Foreskin keratinocyte (primary cell): ENCODE data around the genes SZRD1 and CROCC.

DNA sequence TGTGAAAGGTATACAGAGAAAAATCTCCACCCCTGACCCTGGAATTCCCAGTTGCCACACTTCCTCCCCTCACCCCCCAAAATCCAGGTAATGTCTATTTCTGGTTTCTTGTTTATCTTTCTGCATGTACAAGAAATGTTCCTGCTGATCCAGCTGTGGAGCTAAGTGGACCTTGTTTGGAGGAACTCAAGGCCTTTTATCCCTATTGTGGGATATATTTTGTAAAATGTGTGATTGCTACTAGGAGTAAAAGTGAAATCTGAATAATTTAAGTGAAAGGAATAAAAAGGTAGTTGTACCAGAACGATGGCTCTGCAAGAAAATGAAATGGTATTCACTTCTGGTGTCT is 2.9 kb downstream of the SPEN start:
- RAMPAGE, total RNA: no peak

DNA sequence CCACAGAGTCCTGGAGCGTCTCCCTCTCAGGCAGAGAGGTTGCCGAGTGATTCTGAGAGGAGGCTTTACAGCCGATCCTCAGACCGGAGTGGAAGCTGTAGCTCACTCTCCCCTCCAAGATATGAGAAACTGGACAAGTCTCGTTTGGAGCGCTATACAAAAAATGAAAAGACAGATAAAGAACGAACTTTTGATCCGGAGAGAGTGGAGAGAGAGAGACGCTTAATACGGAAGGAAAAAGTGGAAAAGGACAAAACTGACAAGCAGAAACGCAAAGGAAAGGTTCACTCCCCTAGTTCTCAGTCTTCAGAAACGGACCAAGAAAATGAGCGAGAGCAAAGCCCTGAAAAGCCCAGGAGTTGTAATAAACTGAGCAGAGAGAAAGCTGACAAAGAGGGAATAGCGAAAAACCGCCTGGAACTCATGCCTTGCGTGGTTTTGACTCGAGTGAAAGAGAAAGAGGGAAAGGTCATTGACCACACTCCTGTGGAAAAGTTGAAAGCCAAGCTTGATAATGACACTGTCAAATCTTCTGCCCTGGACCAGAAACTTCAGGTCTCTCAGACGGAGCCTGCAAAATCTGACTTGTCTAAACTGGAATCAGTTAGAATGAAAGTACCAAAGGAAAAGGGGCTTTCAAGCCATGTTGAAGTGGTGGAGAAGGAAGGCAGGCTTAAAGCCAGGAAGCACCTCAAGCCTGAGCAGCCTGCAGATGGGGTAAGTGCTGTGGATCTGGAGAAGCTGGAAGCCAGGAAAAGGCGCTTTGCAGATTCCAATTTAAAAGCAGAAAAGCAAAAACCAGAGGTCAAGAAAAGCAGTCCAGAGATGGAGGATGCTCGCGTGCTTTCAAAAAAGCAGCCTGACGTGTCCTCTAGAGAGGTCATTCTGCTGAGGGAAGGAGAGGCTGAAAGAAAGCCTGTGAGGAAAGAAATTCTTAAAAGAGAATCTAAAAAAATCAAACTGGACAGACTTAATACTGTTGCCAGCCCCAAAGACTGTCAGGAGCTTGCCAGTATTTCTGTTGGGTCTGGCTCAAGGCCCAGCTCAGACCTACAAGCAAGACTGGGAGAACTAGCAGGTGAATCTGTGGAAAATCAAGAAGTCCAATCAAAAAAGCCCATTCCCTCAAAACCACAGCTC is 47.1 kb downstream of the ZBTB17 start:
- RAMPAGE, total RNA: no peak

GRCh38 chr1:15940320-15941261 is 35.3 kb downstream of the ZBTB17 start:
- RAMPAGE, total RNA: no peak

DNA sequence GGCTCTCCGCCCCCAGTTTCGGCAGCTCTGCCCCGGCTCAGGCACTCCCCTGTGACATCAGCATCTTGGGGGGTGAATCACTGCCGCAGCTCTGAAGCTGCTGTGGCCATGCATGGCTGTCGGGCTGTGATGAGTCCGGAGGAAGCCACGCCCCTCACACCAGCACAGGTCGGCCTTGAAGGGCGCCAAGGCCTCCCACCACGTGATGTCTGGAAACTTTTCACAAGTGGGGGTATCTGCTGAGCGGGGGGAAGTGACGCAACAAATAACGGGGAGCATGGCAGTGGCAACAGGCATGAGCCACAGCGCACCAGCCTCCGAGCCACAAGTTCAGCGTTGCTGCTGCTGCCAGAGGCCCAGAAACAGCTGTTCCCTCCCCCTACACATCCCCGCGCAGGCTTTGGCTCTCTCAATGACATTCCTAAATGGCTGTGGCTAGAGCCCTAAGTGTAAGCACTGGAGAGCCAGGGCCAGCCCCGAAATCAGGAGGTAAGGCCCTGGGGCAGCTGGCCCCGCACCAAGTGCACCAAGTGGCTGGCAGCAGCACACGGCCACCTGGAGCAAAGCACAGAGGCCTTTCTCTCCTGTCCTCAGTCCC is 26.2 kb downstream of the ZBTB17 start:
- RAMPAGE, total RNA: no peak

DNA sequence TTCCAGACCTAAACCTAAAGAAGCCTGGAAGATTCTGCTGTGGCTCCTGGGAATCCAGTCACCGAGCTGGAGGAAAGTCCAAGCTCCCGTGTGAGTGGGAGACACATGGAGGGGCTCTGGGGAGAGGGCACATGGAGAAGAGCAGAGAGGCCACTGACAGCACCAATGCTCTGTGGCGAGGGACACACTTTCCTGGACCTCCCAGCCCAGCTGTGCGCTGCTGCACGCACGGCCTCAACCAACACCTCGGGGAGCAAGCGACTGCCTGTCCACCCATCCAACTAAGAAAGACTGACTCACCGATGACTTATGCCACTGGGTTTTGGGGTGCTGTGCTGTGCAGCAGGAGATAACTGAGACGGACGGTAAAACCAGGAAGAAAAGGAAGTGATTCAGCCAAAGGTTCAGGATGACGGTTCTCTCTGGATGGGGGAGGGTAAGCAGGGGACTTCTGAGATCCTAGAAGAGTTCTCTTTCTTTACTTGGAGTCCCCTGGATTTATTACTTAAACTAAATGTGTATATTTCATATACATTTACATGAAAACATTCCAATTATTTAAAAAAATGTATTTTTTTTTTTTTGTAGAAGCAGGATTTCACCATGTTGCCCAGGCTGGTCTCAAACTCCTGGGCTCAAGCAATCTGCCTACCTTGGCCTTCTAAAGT is 23.2 kb downstream of the ZBTB17 start:
- RAMPAGE, total RNA: no peak

DNA sequence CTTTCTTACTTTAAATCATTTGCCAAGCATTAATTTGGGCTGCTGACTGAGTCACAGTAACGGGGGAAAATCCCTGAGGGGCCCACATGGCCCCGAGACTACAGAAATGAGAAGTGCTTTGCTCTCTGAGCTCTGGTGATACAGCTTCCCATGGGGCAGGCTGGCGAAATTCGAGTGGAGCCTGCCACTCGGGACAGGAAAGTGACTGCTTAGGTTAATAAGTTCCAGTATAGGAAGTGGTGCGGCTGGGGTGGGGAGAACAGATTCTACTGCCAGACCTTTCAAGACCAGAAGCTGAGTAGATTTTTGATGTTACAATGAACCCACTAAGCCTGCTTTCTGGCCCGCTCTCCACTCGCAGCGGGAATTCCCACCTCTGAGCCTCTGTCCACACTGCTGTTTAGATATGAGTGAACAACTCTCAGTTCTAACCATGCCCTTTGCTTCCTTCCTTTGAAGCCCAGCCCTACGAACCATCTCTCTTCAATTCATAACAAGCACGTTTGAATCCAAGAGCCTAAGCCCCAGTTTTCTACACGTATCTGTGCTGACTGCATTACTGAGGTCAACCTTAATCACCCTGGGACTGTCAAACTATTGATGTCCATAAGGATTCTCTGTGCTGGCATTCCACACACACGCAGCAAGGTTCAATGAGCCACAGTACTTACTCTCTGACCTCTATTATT is 9.7 kb downstream of the ZBTB17 start:
- RAMPAGE, total RNA: no peak

GRCh38 chr1:16018369-16018833 is 558 bp upstream of the HSPB7 start:
- RAMPAGE, total RNA: no peak

- RAMPAGE, total RNA: no peak
Measured at GRCh38 chr1:16018834-16018965, 857 bp upstream of the HSPB7 start.

GRCh38 chr1:16143032-16144276 is 12.4 kb downstream of the EPHA2 start:
- RAMPAGE, total RNA: no peak

DNA sequence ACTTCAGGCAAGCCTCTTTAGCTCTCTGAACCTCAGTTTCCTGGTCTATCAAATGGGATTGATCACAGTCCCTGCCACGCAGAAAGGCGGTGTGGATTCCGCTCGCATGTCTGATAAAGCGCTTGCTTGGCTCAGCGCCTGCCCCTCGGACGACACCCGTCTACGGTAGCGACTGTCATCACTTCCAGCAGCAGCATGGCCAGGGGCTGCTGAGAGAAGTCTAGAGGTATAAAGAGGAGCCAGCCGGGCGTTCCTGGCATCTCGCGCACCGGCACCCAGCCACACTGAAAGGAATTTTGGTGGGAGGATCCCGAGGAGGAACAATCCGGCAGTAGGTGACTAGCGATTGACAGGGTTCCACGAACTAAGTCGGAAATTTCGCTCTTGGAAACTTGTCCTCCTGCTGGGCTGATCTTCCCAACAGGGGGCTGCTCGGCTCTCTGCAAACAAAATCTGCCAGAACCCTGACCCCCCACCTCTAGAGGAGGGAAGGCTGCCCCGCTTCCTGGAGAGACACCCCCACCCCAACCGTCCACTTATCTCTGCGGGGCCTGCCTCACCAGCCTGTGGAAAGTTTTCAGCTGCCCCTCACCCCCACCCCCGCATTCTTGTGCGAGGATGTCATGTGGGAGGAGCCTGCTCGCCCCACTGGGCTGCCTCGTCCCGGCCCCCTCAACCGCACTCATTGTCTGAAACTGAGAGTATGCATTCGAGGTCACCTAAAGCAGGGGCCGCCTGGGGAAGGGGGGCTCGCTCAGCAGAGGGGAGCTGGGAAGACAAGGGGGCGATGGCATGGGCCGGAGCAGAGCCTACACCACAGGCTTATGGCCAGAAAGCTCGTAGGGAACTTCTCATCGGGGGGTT is 9.8 kb downstream of the EPHA2 start:
- RAMPAGE, total RNA: no peak

DNA sequence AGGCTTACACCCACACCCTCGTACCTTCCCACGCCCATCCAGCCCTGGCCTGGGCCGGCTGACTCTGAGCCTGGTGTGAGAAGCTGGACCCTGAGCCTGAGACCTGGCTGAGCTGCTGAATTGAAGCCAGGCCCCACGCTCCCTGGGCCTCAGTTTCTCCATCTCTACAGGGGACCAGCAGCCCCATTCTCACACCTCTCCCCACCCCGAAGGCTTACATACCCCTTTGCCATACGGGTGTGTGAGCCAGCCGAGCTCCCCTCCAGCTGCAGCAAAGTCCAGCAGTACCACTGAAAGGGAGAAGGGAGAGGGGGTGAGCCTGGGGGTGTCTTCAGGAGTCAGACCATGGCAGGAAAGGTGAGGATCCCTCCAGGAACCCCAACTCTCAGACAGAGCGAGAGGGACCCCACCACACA is 5.2 kb downstream of the EPHA2 start:
- RAMPAGE, total RNA: no peak

- RAMPAGE, total RNA: no peak
Measured at GRCh38 chr1:16153612-16154188, 2.2 kb downstream of the EPHA2 start.

DNA sequence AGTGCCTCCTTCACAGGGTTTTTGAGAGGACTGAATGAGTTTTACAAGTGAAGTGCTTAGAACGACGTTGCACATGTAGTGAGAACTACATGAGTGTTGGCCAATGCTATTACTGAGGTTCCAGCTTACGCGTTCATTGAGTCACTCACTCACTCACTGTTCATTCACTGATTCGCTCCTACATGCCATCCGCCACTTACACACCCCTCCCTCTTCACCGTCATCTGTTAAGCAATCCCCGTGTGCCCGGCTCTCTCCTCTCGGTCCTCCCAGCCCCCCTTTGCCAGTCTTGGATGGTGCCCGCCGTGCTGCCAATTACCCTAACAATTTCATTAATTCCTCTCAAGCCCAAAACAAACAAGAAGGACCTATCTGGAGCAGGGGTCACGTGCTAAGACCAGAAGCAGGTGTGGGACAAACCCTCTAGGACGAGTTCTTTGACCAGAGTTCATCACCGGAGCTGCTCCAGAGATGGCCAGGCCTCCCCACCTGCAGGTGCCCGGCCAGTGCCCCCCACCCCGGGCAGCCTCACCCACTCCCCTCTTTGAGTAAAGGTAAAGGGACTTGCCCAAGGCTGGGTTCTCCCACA is 27.4 kb upstream of the EPHA2 start:
- RAMPAGE, total RNA: no peak

- RAMPAGE, total RNA: start-site peak on the plus strand at chr1:16367225-16367240, 1,151 and 813 reads in 2 replicates
Measured at GRCh38 chr1:16366667-16367326, at the start of gene SZRD1. Gene SZRD1, plus strand, starts transcription at chr1:16367242.

DNA sequence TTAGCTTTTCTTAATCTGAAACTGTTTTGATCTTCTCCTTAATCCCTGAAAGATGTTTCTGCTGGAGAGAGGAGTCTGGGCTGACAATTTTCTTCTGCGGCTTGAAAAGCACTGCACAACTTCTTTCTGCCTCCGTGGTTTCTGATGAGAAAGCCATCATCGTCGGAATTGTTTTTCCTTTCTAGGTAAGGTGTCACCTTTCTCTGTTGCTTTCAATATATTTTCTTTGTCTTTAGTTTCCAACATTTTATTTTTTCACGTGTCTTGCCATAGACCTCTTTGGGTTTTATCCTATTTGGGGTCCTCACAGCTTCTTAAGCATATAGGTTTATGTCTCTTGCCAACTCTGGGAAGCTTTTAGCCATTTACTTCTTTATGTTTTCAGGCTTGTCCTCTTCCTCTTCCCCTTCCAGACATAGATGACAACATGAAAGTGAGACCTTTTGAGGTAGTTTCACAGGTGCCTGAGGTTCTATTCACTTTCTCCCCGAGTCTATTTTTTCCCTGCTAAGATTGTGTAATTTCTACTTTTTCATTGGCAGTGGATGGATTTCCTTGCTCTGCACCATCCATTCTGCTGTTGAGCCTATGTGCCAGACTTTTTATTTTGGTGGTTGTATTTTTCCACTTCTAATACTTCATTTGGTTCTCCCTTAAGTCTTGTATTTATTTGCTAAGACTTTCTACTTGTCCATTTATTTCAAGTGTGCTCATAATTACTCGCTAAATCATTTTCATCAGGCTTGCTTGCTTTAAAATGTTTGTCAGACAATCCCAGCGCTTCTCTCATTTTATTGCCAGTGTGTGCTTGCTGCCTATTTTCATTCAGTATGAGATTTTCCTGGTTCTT is 32.7 kb downstream of the NECAP2 start:
- RAMPAGE, total RNA: no peak

DNA sequence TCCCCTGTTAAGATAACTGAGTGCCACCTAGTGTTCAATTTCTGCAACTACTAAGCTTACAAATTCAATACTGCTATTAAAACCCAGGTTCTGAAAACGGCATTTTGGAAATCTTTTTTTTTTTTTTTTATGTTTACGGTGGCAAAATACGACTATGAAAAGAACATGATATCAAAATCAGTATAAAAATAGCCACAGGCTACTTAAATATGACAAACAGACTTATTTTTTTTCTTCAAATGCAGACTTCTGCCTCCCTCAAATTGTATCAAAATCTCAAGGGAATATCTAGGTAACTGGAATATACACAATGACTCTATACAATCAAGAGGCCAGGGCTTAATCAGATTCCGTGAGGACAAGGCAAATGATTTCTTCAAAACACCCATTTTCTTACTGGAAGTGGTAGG is 236.8 kb upstream of the CROCC start:
- RAMPAGE, total RNA: no peak

- RAMPAGE, total RNA: no peak
Measured at GRCh38 chr1:16764098-16764585, 157.6 kb upstream of the CROCC start.

GRCh38 chr1:16861772-16861986 is 60.1 kb upstream of the CROCC start:
- RAMPAGE, total RNA: no peak

- RAMPAGE, total RNA: no peak
Measured at GRCh38 chr1:16921479-16922042, at the start of gene CROCC. Gene CROCC, plus strand, starts transcription at chr1:16921931.

DNA sequence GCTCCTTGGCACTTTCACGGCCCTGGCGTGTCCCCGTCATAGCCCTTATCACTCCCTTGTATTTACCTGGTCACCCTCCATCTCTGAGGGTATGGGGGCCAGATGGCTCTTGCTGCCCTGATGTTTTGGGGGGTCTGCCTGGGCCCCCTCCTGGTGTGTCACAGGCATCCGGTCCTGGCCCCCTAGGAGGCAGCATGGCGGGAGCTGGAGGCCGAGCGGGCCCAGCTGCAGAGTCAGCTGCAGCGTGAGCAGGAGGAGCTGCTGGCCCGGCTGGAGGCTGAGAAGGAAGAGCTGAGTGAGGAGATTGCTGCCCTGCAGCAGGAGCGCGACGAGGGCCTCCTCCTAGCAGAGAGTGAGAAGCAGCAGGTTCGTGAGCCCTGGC is 27.3 kb downstream of the MFAP2 start:
- RAMPAGE, total RNA: no peak